ENCODE measurements around the gene TDP1.

DNA sequence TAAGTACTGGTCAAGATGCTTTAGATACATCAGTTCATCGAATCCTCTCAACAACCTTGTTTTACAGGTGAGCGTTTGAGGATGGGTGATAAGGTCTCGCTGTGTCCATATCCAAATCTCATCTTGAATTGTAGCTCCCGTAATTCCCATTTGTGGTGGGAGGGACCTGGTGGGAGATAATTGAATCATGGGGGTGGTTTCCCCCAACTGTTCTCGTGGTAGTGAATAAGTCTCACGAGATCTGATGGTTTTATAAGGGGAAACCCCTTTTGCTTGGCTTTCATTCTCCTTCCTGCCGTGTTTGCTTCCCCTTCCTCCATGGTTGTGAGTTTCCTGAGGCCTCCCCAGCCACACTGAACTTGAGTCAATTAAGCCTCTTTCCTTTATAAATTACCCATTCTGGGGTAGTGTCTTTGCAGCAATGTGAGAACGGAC is 234.6 kb downstream of the EFCAB11 start:
- CAGE, long polyA plus RNA = no peak
- RRBS = no CpG with 5 or more reads among the region's 8 CpGs

DNA sequence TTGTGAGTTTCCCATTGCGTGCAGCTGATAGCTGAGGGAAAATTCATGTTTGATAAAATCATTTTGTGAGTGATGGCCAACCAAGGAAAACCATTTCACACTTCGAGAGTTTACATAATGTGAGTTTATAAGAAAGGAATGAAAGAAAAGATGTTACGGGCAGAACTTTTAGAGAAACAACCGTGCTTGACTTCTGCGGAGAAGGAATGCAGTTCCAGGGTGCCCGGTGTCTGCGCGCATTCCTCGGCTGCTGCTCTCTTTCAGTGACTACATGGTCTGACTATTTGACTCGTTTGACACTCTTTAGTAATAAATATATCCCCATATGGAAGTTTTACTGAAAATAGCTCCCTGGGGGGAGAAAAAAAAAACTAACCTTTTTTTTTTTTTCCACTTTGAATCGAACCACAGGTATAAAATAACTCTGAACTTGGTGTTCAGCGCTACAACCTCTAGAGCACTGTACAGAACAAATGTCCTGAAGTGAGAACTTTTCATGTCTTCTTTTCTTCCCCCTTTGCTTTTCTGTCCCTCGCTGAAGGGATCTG is 140.7 kb downstream of the EFCAB11 start:
- CAGE, long polyA plus RNA = no peak
- RRBS = no CpG with 5 or more reads among the region's 13 CpGs

GRCh38 chr14:89955549-89956640 is at the start of gene TDP1:
Gene TDP1, plus strand, starts transcription at chr14:89955927.
- CAGE, long polyA plus RNA = start-site peak on the plus strand at chr14:89955904-89955954, 1,182 and 992 reads in 2 replicates
- RRBS = 2% methylated on average over 24 of the region's 90 CpGs

DNA sequence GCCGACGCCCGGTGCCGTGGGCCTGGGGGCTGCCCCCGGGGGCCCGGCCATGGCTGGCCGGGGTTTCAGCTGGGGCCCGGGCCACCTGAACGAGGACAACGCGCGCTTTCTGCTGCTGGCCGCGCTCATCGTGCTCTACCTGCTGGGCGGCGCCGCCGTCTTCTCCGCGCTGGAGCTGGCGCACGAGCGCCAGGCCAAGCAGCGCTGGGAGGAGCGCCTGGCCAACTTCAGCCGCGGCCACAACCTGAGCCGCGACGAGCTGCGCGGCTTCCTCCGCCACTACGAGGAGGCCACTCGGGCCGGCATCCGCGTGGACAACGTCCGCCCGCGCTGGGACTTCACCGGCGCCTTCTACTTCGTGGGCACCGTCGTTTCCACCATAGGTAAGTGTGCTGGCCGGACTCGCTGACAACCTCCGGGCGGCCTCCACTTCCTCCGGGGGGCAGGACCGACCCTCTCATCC is 394 bp downstream of the KCNK13 start:
- CAGE, long polyA plus RNA = no peak
- RRBS = 5% methylated on average over 13 of the region's 54 CpGs

- CAGE, long polyA plus RNA = no peak
- RRBS = no CpG with 5 or more reads among the region's 4 CpGs
These were observed 1.5 kb downstream of the NRDE2 start for GRCh38 chr14:90330304-90330592.

DNA sequence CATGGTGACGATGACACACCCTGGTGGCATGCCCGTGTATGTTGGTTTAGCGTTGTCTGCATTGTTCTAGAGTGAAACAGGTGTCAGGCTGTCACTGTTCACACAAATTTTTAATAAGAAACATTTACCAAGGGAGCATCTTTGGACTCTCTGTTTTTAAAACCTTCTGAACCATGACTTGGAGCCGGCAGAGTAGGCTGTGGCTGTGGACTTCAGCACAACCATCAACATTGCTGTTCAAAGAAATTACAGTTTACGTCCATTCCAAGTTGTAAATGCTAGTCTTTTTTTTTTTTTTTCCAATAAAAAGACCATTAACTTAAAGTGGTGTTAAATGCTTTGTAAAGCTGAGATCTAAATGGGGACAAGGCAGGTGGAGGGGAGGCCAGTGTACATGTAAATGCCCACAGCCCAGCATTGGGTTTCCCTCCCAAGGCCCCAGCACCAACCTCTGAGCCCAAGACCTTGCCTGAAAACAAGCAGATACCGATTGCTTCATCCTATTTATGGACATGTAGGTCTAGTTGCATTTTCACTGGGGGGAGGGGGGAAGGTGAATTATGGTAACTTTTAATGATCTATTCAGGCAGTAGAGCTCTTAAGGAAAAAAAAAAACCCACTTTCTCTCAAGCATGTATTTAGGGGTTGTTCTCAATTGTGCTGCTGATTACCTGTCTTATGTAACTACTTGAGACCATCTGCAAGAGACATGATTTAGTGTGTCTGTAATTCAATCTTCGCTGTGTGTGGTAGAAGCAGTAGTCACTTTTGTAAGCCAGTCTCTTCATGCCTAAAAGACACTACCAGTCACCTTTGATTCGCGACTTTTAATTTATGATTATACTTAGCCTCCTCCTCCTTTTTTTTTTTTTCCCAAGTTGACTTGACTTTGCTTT is 8.7 kb downstream of the CALM1 start:
- CAGE, long polyA plus RNA = no peak
- RRBS = no CpG with 5 or more reads among the region's 9 CpGs

DNA sequence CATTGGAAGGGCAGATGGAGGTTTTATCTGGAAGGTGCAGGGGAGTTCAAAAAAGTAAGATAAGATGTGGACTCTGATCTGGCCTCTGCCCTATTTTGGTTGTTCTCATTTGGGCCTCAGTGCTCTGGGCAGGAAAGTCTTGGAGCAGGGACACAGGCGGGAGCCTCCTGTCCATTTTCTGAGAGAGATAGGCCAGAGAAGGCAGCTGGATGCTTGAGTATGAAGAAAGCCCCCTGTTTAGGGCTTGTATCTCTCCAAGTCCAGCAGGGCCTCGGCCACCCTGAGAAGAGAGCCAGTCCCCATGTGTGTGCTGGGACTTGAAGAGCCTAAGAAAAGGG is 119.7 kb downstream of the CALM1 start:
- CAGE, long polyA plus RNA = no peak
- RRBS = no CpG with 5 or more reads among the region's 2 CpGs

- CAGE, long polyA plus RNA = no peak
- RRBS = no CpG with 5 or more reads among the region's 33 CpGs
These were observed 144.3 kb downstream of the CALM1 start for GRCh38 chr14:90540716-90541893.

- CAGE, long polyA plus RNA = no peak
- RRBS = no CpG with 5 or more reads among the region's 21 CpGs
These were observed 191.2 kb downstream of the TTC7B start for GRCh38 chr14:90624772-90625720.

DNA sequence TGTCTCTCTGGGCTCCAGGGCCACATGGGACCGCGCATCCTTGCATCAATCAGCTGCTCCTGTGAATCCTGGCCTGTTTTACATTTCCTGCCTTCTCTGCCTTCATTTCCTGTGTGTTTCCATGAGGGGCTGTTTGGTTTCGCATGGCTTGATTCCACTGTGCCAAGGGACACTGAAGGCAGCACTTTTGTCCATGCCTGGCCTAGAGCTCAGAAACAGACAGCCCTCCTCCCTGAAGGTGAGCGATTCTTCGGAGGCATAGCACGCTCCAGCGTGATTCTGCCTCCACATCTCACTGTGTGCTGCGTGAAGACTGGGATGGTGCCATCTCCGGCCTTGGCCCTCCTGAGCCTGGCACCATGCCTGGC is 187.5 kb downstream of the TTC7B start:
- CAGE, long polyA plus RNA = no peak
- RRBS = no CpG with 5 or more reads among the region's 9 CpGs

DNA sequence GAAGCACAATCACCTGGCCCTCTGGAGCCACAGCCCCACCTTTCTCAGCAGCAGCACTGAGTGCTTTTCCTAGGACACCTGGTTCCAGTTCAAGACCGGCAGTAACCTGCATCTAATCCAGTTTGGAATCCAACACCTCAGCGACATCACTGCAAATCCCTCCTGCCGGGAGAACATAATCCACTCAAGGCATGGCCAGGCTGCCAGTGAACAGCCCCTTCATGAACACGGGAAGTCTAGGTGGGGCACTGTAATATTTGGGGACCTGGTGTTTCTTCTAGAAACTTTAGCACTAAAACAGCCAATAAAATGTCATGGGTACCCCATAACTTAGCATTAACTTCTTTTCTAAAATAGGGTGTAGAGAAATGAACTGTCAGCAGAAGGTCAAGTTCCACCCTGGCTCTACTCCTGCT is 76.9 kb downstream of the TTC7B start:
- CAGE, long polyA plus RNA = no peak
- RRBS = 56% methylated on average over 3 of the region's 4 CpGs

DNA sequence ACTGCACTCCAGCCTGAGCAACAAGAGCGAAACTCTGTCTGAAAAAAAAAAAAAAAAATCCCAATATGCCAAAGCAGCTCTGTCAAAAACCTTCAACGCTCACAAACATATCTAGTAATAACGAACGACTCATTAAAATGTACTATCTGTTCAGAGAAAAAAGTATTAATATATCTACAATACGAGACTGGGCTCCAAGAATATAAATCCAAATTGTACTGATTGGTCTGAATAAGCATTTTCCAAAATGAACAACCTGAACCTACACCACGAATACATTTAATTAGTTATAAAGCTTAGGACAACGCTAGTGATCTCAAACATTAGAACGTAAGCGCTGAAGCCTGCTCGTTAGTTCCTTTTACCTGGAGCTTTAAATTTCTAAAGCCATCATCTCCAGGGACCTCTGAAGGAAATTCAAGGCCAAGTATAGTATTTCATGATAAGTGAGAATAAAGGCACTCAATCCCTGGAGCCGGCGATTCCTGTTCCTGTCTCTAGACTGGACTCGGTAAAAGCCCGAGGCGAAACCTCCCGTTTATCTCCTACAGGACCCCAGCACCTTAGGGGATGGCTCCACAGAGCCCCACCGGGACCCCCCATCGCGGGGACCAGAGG is 1.0 kb downstream of the RPS6KA5 start:
- CAGE, long polyA plus RNA = no peak
- RRBS = 5% methylated on average over 4 of the region's 19 CpGs

DNA sequence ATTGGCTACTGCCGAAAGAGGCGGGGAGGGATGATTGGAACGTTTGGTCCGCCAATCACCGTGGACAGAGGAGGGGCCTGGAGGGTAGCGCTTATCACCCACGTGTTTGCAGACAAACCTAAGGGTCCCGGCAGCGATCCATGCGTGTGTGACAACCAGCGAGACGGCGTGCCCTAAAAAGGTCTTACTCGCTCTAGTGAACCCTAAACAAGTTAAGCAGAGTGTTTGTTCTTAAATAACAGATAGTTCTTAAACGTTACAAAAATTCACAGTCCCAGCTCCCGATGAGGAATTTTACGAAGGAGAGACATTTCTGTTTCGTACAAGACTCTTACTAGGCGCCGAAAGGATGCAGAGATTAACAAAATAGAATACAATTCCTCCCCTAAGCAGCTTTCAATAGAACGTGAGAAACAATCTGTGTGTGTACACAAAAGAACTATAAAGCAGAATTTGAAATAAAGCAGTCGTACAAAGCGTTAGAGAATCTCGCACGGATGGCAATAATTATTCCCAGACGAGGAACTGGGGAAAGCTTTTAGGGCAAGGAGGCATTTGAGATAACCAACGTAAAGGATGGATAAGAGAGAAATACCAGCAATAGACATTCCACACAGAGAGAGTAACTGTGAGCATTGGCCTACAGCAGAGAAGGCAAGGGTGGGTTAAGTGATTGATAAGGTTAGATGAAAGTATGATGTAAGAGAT is 753 bp upstream of the RPS6KA5 start:
- CAGE, long polyA plus RNA = no peak
- RRBS = no CpG with 5 or more reads among the region's 27 CpGs

- CAGE, long polyA plus RNA = no peak
- RRBS = no CpG with 5 or more reads among the region's 9 CpGs
These were observed 11.2 kb downstream of the DGLUCY start for GRCh38 chr14:91124808-91125674.

- CAGE, long polyA plus RNA = no peak
- RRBS = no CpG with 5 or more reads among the region's 13 CpGs
These were observed 56.6 kb downstream of the DGLUCY start for GRCh38 chr14:91170264-91171171.

GRCh38 chr14:91202213-91202948 is 42.1 kb downstream of the GPR68 start:
- CAGE, long polyA plus RNA = no peak
- RRBS = no CpG with 5 or more reads among the region's 16 CpGs

GRCh38 chr14:91224591-91224920 is 19.9 kb downstream of the GPR68 start:
- CAGE, long polyA plus RNA = no peak
- RRBS = no CpG with 5 or more reads among the region's 13 CpGs

- CAGE, long polyA plus RNA = no peak
- RRBS = no CpG with 5 or more reads among the region's 9 CpGs
These were observed 66.8 kb upstream of the GPR68 start for GRCh38 chr14:91311181-91311772.

DNA sequence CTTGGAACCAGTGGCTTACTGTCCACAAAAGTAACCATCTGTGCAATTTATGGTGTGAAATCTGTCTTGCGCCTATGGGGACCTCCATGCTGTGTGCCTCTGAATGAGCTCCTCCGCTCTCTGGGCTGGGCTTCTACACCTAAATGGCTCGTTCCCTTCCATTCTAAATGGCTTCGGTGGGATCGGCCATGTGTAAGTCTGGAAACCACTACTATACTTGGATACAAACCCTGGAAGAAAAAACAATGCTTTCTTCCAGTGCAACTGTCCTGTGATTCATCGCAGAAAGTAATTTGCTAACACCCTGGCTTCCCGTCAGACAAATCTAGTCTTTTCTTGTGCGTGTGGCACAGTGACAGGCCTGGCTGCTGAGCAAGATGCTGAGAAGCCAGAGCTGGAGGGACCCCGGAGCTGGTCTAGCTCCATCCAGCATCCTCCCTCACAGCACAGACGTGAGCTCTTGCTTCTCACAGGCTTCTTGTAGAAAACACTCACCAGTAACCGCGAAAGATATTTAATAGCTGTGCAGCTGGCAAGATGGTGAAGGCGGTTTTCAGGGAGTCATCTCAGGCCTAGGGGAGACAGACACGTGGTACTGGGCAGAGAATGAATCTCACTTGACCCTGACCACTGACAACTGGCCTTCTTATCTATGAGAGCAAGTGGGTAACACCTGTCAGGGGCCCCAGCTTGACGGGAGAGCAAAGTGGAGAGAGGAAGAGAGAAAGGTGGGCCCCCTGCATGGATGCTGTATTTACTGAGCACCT is 63.5 kb downstream of the CCDC88C start:
- CAGE, long polyA plus RNA = no peak
- RRBS = no CpG with 5 or more reads among the region's 15 CpGs

GRCh38 chr14:91369351-91370493 is 47.9 kb downstream of the CCDC88C start:
- CAGE, long polyA plus RNA = no peak
- RRBS = 6% methylated on average over 5 of the region's 30 CpGs